SUDHL5 (cell line): Measurements from ENCODE around the genes NAXE, HAPLN2 and INSRR.

GRCh38 chr1:156507936-156509349, 7.9 kb upstream of the MEF2D start:
- PRO-cap: no peak

DNA sequence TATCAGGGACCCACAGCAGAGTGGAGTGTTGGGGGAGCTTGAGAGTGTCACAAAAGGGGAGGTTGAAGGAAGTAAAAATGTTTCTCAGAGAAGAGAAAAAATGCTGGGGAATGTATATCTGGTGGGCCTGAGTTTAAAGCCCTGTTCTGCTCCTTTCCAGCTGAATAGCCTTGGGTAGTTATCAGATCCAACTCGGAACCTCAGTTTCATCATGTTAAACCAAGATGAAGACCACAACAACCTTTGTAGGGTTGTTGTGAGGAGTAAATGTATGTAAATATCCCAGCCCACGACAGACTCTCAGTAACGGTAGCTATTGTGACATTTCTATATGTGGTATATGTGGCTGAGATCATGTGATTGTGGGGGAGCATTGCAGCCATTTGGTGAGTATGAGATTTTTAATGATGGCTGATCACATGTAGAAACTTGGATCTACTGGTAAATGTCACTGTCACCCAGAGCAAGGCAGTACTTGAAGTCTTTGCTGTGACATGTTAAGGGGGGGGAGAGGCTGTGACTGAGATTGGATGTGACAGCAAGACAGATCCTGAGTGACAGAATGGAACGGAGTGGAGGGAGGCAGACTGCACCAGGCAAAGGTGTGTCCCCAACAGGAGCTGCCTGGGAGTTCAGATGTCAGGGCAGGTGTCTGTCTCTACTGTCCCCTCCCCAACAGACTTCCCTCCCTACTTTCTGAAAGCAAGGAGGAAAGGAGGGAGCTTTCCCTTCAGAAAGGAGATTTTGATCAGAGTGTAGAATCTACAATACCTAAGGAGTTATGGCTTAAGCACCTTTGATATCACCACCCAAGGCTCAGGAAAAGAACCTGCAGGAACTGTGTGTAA, 23.9 kb upstream of the MEF2D start:
- PRO-cap: no peak

DNA sequence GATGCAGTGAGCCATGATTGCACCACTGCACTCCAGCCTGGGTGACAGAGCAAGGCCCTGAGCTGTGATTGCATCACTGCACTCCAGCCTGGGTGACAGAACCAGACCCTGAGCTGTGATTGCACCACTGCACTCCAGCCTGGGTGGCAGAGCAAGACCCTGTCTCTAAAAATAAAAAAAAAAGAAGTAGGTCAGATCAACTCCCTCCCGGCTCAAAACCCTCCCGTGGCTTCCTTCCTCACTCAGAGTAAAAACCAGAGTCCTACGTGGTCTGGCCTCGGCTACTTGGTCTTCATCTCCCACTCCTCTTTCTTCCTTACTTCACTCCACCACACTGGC, 19.4 kb downstream of the IQGAP3 start:
- PRO-cap: no peak

- PRO-cap: bidirectional peak, plus-strand start at chr1:156591766, minus-strand start at chr1:156591680; bidirectional peak, plus-strand start at chr1:156591960, minus-strand start at chr1:156591979
Measured at GRCh38 chr1:156591501-156592540, at the start of gene NAXE. Gene NAXE, plus strand, starts transcription at chr1:156591776.

GRCh38 chr1:156616118-156616970, 2.9 kb upstream of the HAPLN2 start:
- PRO-cap: no peak

GRCh38 chr1:156619248-156619707, at the start of gene HAPLN2:
Gene HAPLN2, plus strand, starts transcription at chr1:156619415.
- PRO-cap: no peak

- PRO-cap: no peak
Measured at GRCh38 chr1:156642258-156643224, 624 bp downstream of the BCAN start.

GRCh38 chr1:156662098-156662790, 15.0 kb downstream of the NES start:
- PRO-cap: no peak

GRCh38 chr1:156706315-156707410, 1.3 kb upstream of the CRABP2 start:
- PRO-cap: no peak

DNA sequence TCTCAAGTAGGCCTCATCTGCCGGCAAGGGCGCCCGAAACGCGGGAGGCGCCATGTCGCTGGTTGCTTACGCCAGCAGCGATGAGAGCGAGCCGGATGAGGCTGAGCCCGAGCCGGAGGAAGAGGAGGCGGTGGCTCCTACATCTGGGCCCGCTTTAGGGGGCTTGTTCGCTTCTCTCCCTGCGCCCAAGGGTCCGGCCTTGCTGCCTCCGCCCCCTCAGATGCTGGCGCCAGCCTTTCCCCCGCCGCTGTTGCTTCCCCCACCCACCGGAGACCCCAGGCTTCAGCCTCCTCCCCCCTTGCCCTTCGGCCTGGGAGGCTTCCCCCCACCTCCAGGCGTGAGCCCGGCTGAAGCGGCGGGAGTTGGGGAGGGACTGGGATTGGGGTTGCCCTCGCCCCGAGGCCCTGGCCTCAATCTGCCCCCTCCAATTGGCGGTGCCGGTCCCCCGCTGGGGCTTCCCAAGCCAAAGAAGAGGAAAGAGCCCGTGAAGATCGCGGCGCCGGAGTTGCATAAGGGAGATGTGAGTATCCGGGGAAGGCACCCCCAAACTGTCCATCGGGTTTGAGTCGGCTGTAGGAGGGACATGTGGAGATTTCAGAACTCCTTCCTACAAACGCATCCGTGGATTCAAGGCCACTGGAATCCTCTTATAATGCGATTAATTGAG, 518 bp downstream of the PRCC start:
- PRO-cap: unidirectional peak, minus-strand start at position 129 of the sequence

DNA sequence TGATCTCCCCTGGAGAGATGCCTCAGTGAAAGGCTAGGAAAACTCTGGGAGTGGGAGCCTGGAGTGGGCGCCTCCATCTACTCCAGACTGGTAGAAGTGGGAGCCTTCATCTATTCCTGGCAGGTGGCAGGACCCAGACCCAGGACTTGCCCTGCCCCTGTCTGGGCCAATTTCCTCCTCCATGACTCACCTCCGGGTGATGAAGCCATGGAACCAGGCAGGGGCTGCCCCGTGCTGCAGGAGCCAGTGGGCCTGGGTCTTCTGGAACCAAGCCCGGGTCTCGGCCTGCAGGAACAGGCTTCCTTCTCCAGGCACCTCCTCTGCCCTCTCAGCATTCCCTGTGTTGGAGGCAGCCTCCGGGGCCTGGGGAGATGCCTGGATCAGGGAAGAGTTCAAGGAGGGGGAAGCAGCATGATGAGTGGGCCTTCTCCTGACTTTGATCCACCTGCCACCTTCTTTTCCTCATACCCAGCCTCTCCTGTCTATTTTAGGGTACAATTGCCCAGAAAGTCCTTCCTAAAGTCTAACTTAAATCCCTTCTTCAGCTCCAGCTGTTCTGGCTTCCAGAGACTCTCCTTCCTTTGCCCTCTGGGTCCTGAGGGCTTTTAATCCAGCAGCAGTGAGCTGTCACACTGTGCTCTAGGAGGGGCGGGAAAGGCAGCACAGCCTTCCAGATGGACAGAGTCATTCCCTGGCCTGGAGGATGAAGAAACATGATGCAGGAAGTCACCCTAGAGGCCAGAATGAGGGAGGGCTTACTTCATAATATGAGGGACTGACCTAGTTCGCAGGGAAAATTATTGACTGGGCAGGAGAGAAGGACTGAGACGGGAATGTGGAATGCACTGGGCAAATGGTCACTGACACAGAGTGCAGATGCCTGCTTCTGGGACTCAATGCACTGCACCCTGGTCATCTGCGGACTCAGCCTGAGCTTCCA, 1.5 kb downstream of the SH2D2A start:
- PRO-cap: no peak

DNA sequence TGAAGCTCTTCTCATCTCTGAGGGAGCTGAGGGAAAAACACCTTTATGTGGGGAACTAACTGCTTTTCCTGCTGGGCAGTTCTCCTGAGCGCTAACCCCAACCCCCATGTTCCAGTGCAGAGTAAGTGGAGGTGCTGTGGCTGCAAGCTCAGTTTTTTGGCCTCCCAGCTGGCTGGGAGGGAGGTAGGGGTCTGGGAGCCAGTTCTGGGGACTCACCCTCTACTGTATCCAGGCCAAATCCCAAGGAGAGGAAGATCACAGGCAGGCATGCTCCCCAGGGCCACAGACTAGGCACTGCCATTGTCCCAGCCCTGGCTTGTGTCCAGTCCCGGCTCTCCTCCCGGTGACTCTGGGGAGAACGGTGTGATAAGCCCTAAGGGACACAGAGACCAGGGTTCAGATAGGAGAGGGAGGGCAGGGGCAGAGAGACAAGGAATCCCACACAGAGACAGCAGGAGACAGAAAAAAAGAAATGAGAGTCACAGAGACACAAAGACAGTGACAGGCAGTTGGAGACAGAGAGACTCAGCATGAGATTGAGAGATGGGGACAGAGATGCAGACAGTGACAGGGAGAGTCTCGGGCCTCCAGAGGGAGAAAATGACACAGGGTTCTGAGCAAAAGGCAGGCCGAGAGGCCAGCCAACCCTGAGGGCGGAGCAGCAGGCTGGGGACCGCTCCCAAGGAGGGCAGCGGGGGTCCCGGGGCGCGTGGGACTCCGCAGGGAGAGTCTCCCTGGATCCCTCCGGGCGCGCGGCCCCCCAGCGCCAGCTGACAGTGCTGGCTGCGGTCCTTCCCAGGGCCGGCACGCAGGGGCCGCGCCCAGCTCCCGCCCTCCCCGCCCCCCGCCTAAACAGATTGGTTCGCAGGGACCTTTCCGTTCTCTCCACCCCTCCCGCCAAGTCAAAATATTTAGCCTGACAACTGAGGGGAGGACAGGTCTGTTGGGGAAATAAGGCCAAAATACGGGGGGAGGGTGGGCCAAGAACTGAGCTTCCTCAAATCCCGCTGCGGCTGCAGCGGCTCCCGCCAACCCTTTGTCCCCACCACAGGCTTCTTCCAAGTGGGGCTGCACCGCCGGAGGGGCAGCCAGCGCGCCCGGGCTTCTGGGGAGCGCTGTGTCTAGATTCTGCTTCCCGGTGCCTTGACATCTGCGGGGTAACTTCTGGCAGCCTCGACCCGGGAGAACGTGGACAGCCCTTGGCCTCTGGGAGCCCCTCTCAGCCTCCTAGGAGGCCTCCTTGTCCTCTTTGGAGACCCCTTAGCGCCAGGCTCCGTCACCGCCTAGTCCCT, at the start of gene INSRR:
Gene INSRR (minus strand): TSS at position 797 of the 1,292 bp plus-strand sequence.
- PRO-cap: no peak

DNA sequence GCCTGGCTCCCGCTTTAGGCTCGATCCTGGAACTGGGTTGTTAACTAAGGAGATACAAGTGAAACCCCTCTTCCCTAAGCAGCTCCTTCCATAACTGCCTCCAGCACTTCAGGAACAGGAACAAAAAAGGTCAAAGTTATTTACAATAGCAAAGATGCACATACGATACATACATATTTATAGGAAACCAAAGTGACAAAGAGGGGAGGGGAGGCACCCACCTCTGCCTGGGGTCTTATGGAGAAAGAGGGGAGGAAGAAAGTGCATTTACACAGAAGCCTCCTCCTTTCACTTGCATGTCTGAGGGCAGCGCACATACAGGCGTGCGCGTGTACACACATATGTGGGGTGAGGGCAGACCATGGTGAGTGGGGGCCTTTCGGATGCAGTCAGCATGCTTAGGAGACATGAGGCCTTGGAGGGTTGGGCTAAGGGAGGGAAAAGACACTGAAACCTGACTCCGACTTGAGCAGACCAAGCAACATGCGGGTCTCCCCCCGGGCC, 15.0 kb downstream of the LRRC71 start:
- PRO-cap: no peak

DNA sequence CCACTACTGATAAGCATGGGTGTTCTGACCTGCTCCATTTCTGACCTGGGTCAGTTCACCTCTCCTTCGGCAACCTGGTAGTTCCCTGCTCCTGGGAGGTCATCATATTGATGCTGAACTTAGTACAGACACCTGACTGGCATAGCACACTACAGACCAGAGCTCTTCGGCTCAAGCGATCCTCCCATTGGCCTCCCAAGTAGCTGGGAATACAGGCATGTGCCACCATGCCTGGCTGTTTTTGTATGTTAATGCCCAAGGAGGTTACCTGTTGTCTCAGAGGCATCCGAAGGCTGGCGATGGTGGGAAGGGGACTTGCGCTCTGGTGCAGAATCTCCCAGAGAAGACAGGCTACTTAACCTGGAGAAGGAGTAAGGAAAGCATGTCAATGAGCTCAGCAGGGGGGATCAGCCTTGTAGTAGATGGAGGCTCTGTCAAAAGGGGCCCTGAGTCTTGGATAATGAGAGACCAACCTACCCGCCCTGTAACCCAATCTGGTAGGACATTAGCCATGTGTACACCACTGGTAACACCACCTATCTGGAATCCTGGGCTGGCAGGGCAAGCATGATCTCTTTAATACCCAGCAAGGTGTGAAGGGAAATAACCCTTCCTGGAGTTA, 59.6 kb downstream of the ARHGEF11 start:
- PRO-cap: no peak

DNA sequence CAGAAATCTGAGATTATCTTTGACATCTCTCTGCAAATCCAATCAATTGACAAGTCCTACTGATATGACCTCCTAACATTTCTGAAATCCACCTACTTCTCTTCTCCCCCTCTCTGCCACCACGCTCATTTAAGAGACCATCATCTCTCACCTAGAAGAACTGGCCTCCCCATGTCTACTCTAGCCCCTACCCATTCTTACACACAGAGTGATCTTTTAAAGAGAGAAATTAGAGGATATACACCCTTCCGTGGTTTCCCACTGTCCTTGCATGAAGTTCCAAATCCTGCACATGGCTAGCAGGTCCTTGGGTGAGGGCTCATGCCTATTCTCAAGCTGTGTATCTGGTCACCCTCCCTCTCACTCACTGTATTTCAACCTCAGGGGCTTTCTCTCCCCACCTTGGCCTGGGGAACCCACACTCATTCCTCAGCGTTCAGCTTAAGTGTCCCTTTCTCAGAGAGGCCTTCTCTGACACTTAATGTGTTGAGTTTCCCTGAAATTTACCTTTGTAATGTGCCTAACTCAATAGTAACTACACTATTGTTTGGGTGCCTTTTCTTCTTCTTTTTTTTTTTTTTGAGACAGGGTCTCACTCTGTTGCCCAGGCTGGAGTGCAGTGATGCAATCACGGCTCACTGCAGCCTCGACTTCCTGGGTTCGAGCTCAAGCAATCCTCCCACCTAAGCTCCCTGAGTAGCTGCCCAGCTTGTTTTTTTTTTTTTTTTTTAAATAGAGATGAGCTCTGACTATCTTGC, 50.4 kb downstream of the ARHGEF11 start:
- PRO-cap: no peak

- PRO-cap: no peak
Measured at GRCh38 chr1:157136851-157138130, 904 bp downstream of the ETV3 start.

GRCh38 chr1:157240816-157241198, 102.6 kb upstream of the ETV3 start:
- PRO-cap: no peak

GRCh38 chr1:157497960-157498377, 54.3 kb downstream of the FCRL5 start:
- PRO-cap: no peak

GRCh38 chr1:157566403-157567019, 14.2 kb upstream of the FCRL5 start:
- PRO-cap: bidirectional peak, plus-strand start at chr1:157566614, minus-strand start at chr1:157566578; bidirectional peak, plus-strand start at chr1:157566922, minus-strand start at chr1:157566754

GRCh38 chr1:157774095-157774542, 2.8 kb downstream of the FCRL2 start:
- PRO-cap: no peak